CD14-positive monocyte (primary cell): ENCODE measurements around a stretch of chr20.

- CAGE, long polyA plus RNA, result no peak
Measured at GRCh38 chr20:50075482-50076052, 37.4 kb downstream of the UBE2V1 start.

DNA sequence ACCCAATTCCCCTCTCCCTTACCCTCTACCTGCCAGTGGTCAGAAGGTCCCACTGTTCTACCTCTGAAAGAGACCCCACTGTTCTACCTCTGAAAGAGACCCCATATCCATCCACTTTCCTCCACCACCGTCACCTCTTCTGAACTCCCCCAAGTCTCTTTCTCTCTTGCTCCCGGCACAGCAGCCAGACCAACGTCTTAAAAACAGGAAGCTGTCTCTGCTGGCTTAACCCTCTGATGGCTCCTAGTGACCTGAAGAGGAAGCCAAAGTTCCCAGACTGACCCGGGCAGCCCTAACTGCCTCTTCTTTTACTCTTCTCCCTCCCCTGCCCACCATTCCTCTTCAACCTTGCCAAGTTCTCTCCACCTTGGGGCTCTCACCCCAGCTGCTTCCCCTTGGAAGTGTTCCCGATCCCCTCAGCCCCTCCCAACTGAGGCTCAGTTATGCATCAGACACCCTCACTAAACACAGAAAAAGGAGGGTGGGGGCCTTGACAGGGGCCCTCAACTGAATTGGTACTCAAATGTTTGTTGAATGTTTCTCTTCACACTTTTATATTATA is 27.0 kb downstream of the UBE2V1 start:
- CAGE, long polyA plus RNA, result no peak

- CAGE, long polyA plus RNA, result no peak
Measured at GRCh38 chr20:50121034-50121453, 8.1 kb upstream of the UBE2V1 start.

GRCh38 chr20:50130784-50131578 is 18.0 kb upstream of the UBE2V1 start:
- CAGE, long polyA plus RNA, result no peak

DNA sequence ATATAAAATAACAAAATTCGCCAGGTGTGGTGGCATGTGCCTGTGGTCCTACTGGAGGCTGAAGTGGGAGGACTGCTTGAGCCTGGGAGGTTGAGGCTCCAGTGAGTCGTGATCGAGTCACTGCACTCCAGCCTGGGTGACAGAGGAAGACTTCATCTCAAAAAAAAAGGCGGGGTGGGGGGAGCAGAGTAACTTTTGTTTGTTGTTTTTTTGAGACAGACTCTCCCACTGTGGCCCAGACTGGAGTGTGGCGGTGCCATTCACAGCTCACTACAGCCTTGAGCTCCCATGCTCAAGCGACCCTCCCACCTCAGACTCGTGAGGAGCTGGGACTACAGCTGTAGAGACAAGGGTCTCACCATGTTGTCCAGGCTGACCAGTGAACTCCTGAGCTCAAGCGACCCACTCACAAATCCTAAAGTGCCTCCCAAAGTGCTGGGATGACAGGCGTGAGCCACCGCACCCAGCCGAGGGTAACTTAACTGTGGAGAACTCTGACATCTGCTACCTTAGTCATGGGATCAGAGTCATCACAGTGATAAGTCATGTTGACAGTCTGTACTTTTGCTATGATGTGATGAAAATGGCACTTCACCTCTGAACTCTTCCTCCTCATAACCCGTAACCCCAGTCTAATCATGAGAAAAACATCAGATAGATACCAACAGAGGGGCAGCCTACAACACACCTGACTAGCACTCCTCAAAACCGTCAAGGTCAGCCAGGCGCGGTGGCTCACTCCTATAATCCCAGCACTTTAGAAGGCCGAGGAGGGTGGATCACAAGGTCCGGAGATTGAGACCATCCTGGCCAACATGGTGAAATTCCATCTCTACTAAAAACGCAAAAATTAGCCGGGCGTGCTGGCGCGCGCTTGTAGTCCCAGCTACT is 16.4 kb downstream of the PEDS1 start:
- CAGE, long polyA plus RNA, result no peak

GRCh38 chr20:50194444-50194891 is 3.8 kb downstream of the CEBPB start:
- CAGE, long polyA plus RNA, result no peak

GRCh38 chr20:50196112-50196608 is 5.5 kb downstream of the CEBPB start:
- CAGE, long polyA plus RNA, result no peak

GRCh38 chr20:50216540-50217030 is 26.0 kb downstream of the CEBPB start:
- CAGE, long polyA plus RNA, result no peak

- CAGE, long polyA plus RNA, result no peak
Measured at GRCh38 chr20:50304409-50305022, 113.9 kb downstream of the CEBPB start.

GRCh38 chr20:50346165-50347209 is 155.9 kb downstream of the CEBPB start:
- CAGE, long polyA plus RNA, result no peak

GRCh38 chr20:50347630-50348283 is 157.1 kb downstream of the CEBPB start:
- CAGE, long polyA plus RNA, result no peak

- CAGE, long polyA plus RNA, result no peak
Measured at GRCh38 chr20:50430606-50431132, 79.5 kb upstream of the PTPN1 start.

- CAGE, long polyA plus RNA, result no peak
Measured at GRCh38 chr20:50455387-50456169, 54.6 kb upstream of the PTPN1 start.

- CAGE, long polyA plus RNA, result no peak
Measured at GRCh38 chr20:50460526-50461304, 49.5 kb upstream of the PTPN1 start.

GRCh38 chr20:50579657-50580380 is 69.6 kb downstream of the PTPN1 start:
- CAGE, long polyA plus RNA, result no peak

GRCh38 chr20:50590182-50591088 is 80.3 kb downstream of the PTPN1 start:
- CAGE, long polyA plus RNA, result no peak

DNA sequence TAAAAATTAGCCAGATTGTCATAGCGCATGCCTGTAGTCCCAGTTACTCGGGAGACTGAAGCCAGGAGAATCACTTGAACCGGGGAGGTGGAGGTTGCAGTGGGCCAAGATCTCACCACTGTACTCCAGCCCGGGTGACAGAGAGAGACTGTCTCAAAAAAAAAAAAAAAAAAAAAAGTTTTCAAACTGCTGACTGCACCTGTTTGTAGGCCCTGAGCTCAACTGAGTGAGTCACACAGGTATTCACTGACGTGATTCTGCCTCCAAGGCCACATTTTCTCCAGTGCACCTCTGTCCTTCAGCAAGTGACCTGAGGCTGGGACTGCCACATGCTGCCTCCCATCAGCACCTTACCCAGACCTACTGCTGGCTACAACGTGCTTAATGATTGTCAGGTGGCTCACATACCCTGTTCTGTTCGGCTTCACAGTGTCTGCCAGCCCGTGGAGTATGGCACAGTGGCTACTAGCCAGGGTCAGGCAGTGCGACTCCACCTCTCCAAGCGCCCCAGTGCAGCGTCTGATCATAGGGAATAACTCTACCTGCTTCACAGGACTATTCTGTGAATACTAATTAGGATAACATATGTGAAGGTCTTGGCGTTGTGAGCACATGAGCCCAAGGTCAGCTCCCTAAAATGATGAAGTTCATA is 28.3 kb downstream of the RIPOR3 start:
- CAGE, long polyA plus RNA, result no peak

- CAGE, long polyA plus RNA, result no peak
Measured at GRCh38 chr20:50670037-50670864, 21.1 kb downstream of the RIPOR3 start.

- CAGE, long polyA plus RNA, result no peak
Measured at GRCh38 chr20:50693099-50693328, 1.7 kb upstream of the RIPOR3 start.

- CAGE, long polyA plus RNA, result no peak
Measured at GRCh38 chr20:50724761-50725443, 6.5 kb upstream of the PARD6B start.